Mesenchymal stem cell of adipose (primary cell): ENCODE results near the gene FNDC1.

GRCh38 chr6:159106596-159107248 is 61.9 kb upstream of the TAGAP start:
- CAGE, long polyA plus RNA = no peak

DNA sequence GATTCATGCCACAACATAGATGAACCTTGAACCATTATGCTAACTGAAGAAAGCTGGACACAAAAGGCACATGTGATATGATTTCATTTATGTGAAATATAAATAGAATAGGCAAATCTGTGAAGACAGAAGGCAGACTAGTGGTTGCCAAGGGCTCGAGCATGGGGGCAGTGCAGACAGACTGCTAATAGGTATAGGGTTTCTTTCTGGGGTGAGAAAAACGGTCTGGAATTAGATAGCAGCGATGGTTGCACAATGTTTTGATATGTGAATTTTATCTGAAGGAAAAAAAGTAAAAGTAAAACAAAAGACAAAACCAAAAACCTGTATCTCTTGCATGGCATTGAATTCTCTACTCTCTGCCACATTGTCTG is 54.6 kb upstream of the FNDC1 start:
- CAGE, long polyA plus RNA = no peak

DNA sequence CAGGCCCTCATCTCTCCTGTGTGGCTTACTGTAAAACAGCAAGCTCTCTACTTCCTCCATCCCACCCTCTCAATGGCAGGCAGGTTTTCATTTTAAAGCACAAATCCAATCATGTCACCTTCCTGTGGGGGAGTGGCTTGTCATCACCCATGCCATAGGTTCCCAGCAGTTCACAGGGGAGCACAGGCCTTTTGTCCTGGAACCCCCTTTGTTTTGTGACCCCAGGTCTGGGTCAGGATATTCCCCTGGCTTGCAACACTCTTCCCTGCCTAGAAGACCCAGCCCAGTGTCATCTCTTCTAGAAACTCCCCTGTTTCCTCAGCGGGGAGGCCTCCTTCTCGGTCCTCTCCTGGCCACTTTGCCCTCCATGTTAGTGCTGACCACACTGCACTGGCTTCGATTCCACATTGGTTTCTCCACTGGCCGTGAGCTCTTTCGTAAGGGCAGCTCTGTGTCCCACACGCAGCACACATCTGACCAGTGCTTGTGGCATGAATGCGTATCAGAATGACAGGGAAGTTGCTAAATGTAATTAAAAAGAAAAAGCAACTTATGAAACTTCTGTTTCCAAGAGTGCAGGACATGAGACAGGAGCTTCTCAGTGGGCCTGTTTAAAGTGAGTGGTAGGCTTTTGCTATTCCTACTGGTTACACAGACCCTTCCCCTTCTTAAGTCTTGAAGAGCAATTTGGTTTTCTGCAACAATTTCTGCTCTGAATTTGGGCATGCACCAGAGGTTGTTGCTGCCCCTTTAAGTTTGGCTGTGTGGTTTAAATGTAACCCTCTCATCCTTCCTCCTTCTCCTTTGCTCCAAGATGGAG is 49.4 kb upstream of the FNDC1 start:
- CAGE, long polyA plus RNA = no peak

DNA sequence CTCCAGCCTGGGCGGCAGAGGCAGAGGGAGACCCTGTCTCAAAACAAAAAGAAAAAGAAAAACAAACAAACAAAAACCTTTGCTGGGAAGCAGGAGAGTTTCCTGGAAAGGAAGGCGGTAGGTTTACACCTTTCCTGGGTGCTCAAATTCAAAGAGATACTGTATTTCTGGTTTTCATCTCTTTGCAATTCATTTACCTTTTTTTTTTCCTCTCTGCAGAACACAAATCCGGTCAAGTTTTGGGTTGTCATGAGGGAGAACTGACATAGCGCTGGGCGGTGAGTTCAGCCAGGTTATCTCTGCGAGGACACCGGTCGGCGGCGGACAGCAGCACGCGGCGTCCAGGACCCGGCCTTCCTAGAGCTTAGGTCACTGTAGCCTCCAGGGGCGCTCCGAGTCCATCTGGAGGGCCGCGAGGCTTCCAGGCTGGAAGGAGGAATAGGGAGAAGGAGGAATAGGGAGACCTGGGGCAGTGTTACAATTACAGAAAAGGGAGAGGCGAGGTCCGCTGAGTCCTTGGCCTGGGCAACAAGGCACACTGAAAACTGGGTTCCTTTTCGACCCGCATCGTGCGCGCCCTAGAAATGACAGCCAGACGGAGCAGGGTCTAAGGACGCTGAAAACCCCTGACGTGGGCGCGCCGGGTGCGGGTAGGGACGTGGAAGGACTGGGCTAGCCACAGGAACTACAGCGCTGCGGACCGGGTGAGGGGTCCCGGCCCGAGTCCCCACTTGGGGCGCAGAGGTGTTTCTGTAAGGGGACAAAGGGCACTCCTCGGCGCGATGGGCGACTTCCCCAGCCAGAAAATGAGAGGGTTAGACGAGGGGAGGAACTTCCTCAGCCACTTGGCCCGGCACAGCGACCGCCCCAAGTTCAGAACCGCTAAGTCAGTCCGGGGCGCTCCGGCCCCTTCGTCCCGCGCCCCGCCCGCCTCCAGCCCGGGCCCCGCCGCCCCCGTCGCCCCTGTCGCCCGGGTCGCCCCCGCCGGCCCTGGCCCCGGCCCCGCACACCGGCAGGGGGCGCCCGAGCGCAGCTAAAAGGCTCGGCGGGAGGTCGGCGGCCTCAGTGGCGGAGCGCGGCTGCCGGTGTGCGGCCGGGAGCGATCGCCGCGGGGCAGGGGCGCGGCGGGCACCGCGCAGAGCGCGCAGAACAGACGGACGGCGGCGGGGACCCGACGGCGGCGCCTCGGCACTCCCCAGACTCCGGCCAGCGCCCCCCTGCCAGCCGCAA is at the start of gene FNDC1:
Gene FNDC1 (plus strand): TSS at position 1,065 of the 1,230 bp plus-strand sequence.
- CAGE, long polyA plus RNA = no peak

GRCh38 chr6:159690059-159690807 is 2.8 kb downstream of the SOD2 start:
- CAGE, long polyA plus RNA = no peak

GRCh38 chr6:159712694-159713477 is 14.4 kb upstream of the WTAP start:
- CAGE, long polyA plus RNA = no peak

DNA sequence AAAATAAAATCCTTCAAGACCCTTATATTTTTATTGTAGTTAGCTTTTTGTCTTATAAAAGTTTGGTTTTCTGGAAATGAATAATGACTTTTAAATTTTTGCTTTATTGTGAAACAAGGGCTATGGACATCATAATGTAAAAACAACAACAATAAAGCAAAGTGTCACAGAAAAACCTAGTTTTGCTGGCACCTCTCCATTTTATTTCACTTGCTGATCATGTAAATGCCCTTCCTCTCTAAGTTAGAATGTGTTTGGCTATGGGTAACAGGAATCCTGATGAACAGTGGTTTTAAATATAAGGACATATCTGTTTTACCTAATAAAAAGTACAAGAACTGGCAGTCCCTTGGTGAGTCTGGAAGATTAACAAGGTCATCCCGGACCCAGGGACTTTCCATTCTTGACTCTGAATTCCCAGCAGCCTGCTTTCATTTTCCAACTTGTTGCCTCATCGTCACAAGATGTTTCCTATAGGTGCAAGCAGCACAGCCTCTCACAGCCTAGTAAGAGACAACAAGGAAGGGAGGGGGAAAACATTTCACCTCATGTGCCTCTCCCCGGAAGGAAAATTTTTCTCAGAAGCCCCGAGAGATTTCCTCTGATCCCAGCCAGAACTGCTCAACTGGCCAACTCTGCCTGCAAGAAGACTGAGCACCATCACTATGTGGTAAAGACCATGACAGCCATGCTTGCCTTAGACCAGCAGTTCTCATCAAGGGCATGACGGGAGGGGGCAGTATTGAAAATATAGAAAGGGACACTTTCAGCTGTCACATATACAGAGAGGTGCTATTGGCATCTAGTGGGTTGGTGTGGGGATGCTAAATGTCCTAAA is 11.2 kb upstream of the WTAP start:
- CAGE, long polyA plus RNA = no peak

DNA sequence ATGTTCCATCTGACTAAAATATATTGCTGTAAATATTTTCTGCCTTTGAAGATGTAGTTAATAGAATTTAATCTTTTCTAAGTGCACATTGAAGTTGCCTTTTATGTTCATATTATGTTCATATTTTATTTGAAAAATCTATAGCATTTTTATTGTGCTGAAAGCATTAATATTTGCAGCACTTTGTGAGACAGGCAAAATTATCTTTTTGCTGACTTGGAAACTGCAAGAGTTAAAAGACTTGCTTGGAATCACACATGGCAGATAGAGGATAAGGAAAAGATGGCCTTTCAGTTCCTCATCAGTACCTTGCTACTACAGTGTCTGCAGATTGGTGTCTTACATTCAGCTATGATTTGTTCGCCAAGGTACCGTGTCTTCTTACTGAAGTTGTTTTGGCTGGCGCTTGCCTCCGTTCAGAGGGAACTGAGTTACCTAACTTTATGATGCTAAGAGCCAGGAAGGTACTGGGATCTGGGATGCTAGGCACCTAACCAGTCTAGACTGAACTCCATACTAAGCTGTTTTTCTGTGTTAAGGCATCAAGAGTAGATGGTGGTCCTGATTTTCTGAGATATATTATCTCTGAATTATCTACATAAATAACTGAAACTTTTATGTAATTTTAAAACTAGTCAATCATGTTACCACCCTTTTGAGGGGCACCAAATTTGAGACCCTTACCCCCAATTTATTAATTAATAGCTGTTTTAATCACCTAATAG is 2.3 kb downstream of the WTAP start:
- CAGE, long polyA plus RNA = no peak

DNA sequence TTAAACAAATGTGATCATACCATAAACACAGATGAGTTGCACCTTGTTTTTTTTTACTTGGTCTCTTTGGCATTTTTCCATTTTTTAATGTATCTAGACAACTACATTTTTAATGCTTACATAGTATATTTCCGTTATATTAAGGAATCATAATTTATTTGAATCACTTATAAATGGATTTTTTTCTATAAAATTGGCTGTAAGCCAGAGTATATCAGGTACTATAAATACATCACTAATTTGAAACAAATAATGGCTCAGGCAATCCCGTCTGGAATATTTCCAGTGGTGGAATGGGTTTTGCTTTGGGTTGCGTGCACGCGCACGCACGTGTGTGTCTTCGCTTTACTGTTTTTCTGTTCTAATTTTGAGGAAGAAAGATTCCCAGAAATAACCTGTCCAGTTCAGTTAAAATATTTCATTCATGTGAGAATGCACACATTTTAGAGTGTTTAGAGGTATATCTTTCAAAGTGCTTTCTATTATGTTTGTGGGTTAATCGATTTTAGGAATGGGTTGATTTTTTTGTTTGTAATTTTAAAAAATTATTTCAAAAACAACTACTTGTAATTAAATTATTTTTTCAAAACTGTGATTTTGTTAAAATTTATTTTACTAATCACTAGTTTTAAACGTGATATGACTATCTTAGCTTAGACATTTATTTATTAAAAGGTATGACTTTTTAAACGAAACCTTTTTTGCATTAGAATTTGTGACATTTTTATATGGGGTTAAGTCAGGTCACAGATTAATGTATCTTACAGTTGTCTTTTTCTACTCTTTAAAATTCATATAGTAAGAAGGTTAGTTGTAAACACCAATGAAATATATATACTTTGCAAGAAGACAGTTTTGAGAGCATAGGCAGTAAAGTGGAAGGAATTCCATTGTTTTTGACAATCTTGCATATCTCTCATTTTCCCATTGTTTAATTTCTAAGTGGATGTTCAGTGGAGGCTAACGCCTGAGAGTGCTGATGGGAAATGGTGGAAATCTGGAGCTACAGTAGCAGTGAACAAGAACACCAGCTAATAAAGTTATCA is 10.9 kb upstream of the ACAT2 start:
- CAGE, long polyA plus RNA = no peak

DNA sequence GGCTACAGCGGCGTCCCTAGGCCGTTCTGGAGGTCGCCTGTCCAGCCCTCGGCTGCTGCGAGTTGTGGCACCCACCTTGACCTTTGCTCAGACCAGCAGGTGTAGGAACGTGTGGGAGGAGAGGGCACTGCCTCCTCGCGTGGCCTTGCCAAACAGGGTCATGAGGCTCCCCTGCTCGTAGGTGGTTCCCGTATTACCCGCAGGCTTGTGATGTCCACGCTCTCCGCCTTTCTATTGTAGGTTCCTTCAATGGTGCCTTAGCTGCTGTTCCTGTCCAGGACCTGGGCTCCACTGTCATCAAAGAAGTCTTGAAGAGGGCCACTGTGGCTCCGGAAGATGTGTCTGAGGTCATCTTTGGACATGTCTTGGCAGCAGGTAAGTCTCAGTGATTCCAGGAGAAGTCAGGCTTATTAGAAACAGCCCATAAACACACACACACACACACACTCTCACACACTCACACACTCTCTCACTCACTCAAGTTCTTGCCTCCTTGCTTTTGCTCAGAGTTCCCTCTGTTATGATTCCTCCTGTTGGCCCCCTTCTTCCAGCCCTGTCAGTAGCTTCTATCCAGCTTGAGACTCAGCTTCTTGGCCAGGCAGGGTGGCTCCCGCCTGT is 943 bp downstream of the ACAT2 start:
- CAGE, long polyA plus RNA = no peak

DNA sequence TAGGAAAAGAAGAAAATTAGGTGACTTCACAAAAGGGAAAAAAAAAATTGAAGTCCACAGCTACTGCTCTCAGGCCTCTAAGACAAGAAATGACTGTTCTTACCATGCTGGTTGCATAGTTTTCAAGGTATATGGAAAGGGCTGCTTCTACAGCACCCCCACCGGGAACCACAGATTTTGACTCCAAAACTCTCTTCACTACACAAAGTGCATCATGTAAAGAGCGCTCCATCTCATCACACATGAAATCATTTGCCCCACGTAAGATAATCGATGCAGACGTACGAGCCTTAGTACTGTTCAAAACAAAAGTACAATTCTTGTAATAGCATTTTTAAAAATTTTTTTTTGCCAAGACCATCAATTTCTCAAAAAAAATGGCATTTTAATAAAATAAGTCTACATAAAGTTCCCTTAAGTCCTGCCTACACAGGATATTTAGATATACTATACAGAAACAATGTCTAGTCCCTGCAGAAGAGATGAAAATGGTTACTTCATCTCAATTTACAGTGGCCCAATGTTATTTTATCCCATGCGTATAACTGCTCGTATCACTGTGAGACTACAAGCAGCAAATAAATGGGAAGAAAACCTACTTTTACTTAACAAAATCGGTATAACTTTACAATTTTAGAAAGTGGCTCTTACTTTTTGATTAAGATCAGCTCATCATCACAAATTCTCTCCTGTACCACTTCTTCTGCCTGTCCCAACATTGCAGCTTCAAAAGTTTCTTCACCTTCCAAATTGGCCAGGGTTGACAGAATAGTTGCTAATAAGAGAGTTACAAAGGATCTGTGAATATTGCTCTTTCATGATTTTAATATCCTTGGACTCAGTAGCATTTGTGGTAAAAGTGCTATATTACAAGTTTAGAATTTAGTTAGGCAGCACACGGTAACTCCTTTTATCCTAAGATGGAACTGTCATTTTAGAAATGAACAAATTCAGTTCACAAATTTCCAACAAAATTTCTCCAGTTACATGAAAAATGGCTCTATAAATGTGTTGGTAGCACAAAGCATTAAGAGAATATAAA is 9.3 kb downstream of the TCP1 start:
- CAGE, long polyA plus RNA = no peak

GRCh38 chr6:159790040-159790380 is 257 bp upstream of the MRPL18 start:
- CAGE, long polyA plus RNA = no peak

GRCh38 chr6:159798512-159798816 is 1.6 kb upstream of the PNLDC1 start:
- CAGE, long polyA plus RNA = no peak

DNA sequence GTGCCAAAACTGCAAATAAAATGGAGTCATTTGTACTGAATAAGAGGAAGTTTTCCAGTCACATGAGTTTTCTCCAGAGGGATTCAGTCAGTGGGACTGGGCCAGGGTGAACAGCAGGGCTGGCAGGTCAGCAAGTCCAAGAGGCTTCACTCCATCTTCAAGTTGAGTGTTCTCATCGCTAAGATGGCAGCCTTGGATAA is 29.4 kb upstream of the IGF2R start:
- CAGE, long polyA plus RNA = no peak

GRCh38 chr6:159997941-159998475 is 29.1 kb downstream of the IGF2R start:
- CAGE, long polyA plus RNA = no peak

- CAGE, long polyA plus RNA = no peak
Measured at GRCh38 chr6:160023749-160025091, 55.3 kb downstream of the IGF2R start.

- CAGE, long polyA plus RNA = no peak
Measured at GRCh38 chr6:160029887-160030750, 61.2 kb downstream of the IGF2R start.

GRCh38 chr6:160064990-160065701 is 56.5 kb upstream of the SLC22A1 start:
- CAGE, long polyA plus RNA = no peak

GRCh38 chr6:160079191-160080242 is 42.1 kb upstream of the SLC22A1 start:
- CAGE, long polyA plus RNA = no peak

- CAGE, long polyA plus RNA = no peak
Measured at GRCh38 chr6:160084872-160085662, 36.5 kb upstream of the SLC22A1 start.